Prostate gland (tissue), 2 donors: ENCODE measurements around the gene HDHD2.

GRCh38 chr18:37577426-37577839, 11.8 kb upstream of the CELF4 start:
- PRO-cap = no peak
- RAMPAGE, long total RNA, 2 experiments = no peak in any of the 2 experiments

- PRO-cap = no peak
- RAMPAGE, long total RNA, 2 experiments = no peak in any of the 2 experiments
These were observed 1034.4 kb upstream of the PIK3C3 start for GRCh38 chr18:40920645-40921070.

GRCh38 chr18:42299310-42299637, 344.2 kb downstream of the PIK3C3 start:
- PRO-cap = no peak
- RAMPAGE, long total RNA, 2 experiments = no peak in any of the 2 experiments

GRCh38 chr18:42446129-42446779, 491.2 kb downstream of the PIK3C3 start:
- PRO-cap = no peak
- RAMPAGE, long total RNA, 2 experiments = no peak in any of the 2 experiments

DNA sequence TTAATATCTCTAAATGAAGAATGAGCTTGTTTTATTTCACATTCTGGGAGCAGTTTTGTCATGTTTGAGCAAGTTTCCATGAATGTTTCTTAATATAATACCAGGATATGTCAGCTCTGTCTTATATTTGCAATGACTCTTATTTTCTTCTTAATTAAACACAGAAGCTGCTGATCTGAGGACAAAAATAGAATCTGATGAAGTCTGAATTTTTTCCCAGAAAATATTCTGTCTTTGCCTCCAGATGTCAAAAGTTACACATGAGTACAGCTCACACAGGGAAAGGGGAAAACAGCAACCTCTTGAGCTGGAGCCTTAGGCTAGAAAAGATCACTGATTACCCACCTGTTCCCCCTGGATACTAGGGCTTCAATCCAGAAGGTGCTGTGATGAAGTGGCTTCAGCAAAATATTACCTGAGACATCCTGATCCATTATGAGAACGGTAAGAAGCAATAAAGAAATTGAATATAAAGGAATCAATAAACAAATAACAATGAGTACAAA, 606.7 kb upstream of the SYT4 start:
- PRO-cap = no peak
- RAMPAGE, long total RNA, 2 experiments = no peak in any of the 2 experiments

- PRO-cap = no peak
- RAMPAGE, long total RNA, 2 experiments = no peak in any of the 2 experiments
These were observed 655.9 kb upstream of the SYT4 start for GRCh38 chr18:43933079-43933794.

DNA sequence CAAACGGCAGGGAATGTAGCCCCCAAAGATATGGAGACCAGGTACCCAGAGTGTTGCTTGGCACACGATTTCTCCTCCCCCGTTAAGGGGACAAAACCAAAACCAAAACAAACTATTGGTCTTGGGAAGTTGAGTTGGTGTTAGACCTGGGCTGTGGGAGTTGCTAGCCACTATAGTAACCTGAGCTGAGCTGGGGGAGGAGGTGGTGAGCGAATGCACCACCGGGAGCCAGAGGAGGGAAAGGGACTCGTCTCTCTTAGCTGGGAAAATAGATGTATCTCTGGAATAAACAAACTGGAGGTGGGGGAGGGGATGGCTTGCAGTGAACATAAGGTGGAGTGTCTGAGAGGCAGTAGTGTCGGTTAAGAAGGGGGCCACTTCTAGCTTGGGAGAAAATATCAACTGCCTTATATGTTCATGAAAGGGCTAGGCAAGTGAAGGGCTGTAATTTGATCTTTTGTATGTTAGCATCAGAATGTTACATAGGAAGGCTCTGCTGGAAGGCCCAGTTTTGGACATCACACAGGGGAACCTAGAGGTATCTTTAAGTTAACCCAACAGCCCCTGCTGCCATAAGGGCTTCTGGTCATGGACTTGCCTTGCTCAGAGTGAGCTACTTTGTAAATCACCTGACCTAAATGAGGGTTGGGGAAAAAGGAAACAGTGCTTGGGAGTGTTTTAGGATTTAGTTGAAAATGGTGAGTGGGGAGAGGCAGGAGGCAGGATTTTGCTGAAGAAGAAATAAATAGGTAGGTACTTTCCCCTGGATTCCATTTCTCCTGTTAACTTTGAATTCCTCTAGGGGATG, 2.2 kb downstream of the SETBP1 start:
- PRO-cap = unidirectional peak, plus-strand start at position 688 of the sequence
- RAMPAGE, long total RNA, 2 experiments = no peak in any of the 2 experiments

DNA sequence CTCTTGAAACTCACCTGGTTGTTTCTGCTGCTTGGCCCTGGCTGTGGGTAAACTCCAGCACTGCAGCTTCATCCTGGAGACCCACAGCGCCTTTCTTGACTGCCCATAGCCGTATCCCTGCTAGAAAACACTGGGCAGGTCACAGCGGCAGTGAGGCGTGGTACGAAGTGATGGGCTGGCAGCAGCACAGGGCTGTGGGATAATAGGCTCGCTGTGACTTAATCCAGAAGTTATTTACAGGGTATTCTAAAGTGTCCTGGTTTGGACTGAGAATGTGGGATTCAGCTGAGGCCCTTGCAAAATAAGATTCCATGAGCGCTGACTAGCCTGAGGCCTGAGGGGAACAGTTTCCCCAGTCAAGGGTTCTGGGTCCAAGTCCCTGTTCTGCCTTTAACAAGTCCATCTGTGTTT, 34.5 kb downstream of the SETBP1 start:
- PRO-cap = bidirectional peak, plus-strand start at position 339 of the sequence, minus-strand start at position 132 of the sequence
- RAMPAGE, long total RNA, 2 experiments = no peak in any of the 2 experiments

- PRO-cap = no peak
- RAMPAGE, long total RNA, 2 experiments = no peak in any of the 2 experiments
These were observed 38.9 kb downstream of the SETBP1 start for GRCh38 chr18:44719475-44720037.

DNA sequence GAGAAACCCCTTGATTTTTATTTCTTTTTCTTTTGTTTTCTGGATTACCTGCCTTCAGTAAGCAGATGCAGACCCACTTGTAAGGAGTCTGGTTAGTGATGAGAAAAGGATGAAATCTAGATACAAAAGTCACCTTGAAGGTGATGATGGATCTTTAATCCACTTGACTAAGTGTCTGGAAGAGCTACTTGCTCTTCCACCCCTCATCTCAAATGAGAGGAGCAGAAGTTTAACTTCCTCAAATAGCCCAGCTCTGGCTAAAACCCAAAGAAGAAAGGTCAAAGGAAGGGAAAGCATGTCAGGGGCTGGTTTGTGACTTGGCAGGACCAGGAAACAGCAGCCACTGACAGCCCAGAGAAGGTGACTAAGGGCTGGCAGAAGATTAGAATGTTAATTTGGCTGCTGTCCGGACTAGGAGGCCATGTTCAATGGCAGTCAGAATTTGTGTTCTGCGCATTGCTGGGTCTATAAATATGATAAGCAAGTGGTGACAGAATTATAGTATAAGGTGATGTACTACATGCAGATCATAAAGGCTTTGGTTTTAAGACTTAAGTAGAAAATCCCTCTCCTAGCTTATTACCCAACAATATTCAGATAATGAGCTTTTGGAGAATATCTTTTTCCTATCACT, 386.2 kb downstream of the SETBP1 start:
- PRO-cap = no peak
- RAMPAGE, long total RNA, 2 experiments = no peak in any of the 2 experiments

GRCh38 chr18:45106596-45106864, 425.8 kb downstream of the SETBP1 start:
- PRO-cap = no peak
- RAMPAGE, long total RNA, 2 experiments = no peak in any of the 2 experiments

GRCh38 chr18:45449441-45449853, 165.8 kb upstream of the SLC14A2 start:
- PRO-cap = no peak
- RAMPAGE, long total RNA, 2 experiments = no peak in any of the 2 experiments

DNA sequence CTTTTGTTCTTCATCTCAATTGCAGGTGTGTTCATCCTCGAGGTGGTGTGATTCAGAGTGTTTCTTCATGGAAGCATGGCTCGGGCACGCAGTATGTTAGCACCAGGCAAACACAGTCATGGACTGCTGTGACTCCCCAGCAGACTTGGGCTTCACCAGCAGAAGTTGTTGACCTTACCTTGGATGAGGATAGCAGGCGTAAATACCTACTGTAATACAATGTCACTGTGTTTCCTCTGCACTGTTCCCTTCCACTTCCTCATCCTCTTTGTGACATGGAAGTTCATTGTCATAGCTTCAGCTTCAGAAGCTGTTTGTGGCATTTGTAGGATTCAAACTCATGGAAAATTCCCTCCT, 70.9 kb upstream of the RNF165 start:
- PRO-cap = no peak
- RAMPAGE, long total RNA, 2 experiments = no peak in any of the 2 experiments

- PRO-cap = no peak
- RAMPAGE, long total RNA, 2 experiments = no peak in any of the 2 experiments
These were observed 69.5 kb upstream of the RNF165 start for GRCh38 chr18:46264141-46264977.

GRCh38 chr18:46811794-46812239, 55.0 kb upstream of the ST8SIA5 start:
- PRO-cap = no peak
- RAMPAGE, long total RNA, 2 experiments = no peak in any of the 2 experiments

- PRO-cap = bidirectional peak, plus-strand start at chr18:47150263, minus-strand start at chr18:47150174; bidirectional peak, plus-strand start at chr18:47150562, minus-strand start at chr18:47150493
- RAMPAGE, long total RNA, 2 experiments = start-site peak on the plus strand in 1 of 2 experiments, at chr18:47150554-47150570 at its widest, 12 reads per replicate; start-site peak on the minus strand in 1 of 2 experiments, at chr18:47150467-47150511 at its widest, 539 reads per replicate
These were observed at the start of gene HDHD2 for GRCh38 chr18:47150006-47151186. Gene HDHD2, minus strand, starts transcription at chr18:47150500.

DNA sequence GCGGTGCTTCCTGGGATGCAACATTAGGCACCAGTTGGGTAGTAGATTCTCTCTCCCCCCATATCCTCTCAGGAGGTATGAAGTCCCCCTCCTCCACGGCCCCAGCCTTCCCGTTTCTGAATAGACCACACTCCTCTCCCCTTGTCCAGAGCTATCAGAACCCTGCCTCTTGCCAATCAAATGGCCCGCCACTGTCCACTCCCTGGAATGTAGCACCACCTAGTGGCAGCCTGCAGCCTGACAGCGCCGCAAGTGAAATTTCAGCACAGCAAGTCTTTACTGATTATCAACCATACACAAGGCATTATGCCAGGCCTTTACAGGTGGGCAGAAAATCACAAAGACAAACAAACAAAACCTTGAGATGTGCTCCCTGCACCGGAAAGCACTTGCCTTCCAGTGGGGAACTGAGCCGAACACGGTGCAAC, 174.1 kb downstream of the SMAD2 start:
- PRO-cap = no peak
- RAMPAGE, long total RNA, 2 experiments = no peak in any of the 2 experiments

DNA sequence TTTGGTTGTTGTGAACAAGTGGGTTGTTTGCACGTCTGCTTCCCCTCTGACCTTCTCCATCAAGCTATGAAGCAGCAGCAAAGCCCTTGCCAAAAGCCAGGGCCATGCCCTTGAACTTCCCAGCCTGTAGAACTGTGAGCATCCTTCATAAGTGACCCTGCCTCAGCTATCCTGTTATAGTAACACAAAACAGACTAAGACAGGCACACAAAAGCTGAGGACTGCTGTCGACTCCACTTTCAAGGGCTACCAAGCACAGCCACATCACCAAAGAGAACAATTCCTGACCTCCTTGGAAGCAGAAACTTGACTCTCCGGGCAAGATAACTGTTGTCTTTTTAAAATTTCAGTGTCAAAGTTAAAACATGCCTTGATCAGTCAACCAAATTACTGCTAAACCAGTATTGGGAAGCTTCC, 105.0 kb downstream of the SMAD2 start:
- PRO-cap = no peak
- RAMPAGE, long total RNA, 2 experiments = no peak in any of the 2 experiments

DNA sequence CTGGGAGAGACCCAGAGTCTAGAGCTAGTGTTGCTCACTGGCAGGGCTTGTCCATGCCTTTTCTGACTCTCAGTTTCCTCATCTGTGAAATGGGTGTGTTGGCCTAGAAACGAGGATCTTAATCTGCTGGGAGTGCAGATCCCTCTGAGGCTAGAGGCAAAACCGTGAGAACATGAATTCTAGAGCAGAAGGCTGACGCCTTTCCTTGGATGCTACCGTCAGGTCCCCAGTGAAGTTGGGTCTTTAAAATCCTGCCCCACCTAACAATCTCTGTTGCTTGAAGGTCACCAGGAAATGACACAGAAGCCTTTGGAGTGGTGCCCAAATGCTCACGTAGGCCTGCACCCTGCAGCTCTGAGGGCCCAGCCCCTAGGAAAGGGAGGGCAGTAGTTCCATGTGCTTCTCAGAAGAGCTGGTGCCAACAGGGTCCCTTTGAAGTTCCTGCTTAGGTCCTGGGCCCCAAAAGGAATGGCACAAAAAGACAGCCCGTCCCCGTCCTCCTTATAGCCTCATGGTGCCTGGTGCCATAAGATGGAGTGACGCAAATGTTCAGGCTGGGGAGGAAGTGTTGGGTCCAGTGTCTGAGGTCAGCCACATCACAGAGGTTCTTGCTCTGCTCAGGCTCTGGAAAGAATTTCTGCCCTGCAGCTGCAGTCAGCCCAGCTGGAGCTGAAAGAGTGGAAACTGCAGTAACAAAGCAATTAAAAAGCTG, 73.3 kb upstream of the SMAD2 start:
- PRO-cap = no peak
- RAMPAGE, long total RNA, 2 experiments = no peak in any of the 2 experiments

DNA sequence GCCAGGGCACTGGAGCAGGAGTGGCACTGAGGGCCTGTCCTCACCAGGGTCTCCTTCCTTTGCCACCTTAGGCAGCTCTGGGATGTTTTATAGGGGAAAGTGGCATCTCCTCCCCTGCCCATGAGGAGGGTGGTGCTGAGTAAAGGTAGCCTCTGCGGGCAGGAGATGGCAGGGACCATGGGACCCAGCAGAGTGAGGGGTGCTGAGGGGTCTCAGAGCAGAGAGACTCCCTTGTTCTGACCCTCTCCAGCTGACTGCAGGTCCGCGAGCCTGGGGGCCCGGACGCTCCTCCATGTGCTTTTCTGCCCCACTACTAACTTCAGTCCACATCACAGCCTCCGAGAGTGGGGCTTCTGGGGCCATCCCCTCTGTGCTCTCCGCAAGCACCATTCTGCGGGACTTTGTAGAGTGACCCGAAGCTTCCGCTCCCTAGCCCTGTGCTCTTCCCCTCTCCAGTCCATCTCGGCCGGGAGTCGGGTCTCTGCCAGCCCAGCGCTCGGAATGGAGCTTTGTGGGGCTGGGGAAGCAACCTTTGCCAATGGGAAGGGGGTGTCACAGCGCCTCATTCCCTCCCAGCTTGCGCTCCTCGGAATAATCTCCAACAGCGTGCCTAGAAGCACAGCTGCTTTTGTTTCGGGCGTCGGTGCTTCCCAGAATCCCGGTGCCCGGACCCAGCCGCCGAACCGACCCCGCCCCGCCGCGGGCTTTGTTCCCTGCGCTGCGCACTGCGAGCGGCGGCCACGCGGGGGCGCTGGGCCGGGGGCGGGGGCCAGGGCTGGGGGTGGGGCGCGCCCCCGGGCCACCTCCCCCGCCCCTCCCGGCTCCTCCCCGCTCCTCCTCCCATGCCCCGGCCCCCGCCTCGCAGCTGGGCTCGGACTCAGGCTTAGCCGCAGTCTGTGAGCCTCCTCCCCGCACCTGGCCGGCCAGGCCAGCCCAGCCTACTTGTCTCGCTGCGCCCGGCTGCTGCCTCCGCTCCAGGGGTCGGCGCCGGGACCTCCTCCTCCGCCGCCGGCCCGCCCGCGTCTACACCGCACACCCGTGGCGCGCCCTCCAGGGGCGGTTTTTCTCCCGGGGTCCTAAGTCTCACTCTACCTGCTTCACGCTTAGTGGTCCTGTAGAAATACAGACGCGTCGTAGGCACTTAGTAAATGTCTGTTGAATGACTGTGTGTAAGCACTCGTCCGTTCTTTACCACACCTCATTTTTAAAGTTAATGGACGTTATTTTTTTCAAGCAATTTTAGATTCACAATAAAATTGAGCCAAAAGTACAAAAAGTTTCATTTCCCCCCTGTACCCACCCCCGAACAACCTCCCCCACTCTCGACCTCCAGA, 77.6 kb upstream of the SMAD2 start:
- PRO-cap = bidirectional peak, plus-strand start at position 892 of the sequence, minus-strand start at position 708 of the sequence
- RAMPAGE, long total RNA, 2 experiments = no peak in any of the 2 experiments